Urinary bladder (tissue), 3 donors: ENCODE data around the genes SLC12A9 and SRRT.

- PRO-cap: bidirectional peak, plus-strand start at chr7:100852743, minus-strand start at chr7:100852600
- RAMPAGE, long total RNA: start-site peak on the minus strand at chr7:100852621-100852641, 20 and 8 reads in 2 replicates
Observed at GRCh38 chr7:100852001-100853193, at the start of gene SLC12A9. TSS of gene SLC12A9 (plus strand) at chr7:100852713.

GRCh38 chr7:100874809-100875943 lies at the start of gene SRRT:
TSS of gene SRRT (plus strand) at chr7:100875103.
- PRO-cap: bidirectional peak, plus-strand start at chr7:100875104, minus-strand start at chr7:100874954
- RAMPAGE, long total RNA: start-site peak on the plus strand at chr7:100875110-100875194, 251 and 137 reads in 2 replicates

GRCh38 chr7:100894090-100894766 lies 1.5 kb downstream of the ACHE start:
- PRO-cap: no peak
- RAMPAGE, long total RNA: no peak

GRCh38 chr7:100897634-100898371 lies 2.1 kb upstream of the ACHE start:
- PRO-cap: no peak
- RAMPAGE, long total RNA: no peak

- PRO-cap: no peak
- RAMPAGE, long total RNA: no peak
Observed at GRCh38 chr7:100929504-100929939, 19.8 kb upstream of the MUC3A start.

- PRO-cap: no peak
- RAMPAGE, long total RNA: no peak
Observed at GRCh38 chr7:100967389-100968458, 1.6 kb upstream of the MUC12 start.

- PRO-cap: no peak
- RAMPAGE, long total RNA: no peak
Observed at GRCh38 chr7:101117270-101117833, 9.6 kb upstream of the SERPINE1 start.

GRCh38 chr7:101138084-101138951 lies 11.4 kb downstream of the SERPINE1 start:
- PRO-cap: bidirectional peak, plus-strand start at chr7:101138701, minus-strand start at chr7:101138622
- RAMPAGE, long total RNA: no peak

GRCh38 chr7:101173385-101173798 lies 6.7 kb downstream of the NAT16 start:
- PRO-cap: no peak
- RAMPAGE, long total RNA: no peak

- PRO-cap: no peak
- RAMPAGE, long total RNA: no peak
Observed at GRCh38 chr7:101236883-101237531, 595 bp downstream of the CLDN15 start.

DNA sequence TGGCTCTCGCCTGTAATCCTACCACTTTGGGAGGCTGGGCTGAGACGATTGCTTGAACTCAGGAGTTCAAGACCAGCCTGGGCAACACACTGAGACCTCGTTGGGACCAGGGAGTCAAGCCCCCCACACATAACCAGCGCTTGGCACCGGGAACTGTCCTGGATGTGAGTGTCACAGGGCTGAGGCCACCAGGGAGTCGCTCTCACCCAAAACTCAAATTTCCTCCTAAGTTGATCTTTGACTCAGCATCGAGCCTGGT lies 751 bp upstream of the CLDN15 start:
- PRO-cap: no peak
- RAMPAGE, long total RNA: no peak

DNA sequence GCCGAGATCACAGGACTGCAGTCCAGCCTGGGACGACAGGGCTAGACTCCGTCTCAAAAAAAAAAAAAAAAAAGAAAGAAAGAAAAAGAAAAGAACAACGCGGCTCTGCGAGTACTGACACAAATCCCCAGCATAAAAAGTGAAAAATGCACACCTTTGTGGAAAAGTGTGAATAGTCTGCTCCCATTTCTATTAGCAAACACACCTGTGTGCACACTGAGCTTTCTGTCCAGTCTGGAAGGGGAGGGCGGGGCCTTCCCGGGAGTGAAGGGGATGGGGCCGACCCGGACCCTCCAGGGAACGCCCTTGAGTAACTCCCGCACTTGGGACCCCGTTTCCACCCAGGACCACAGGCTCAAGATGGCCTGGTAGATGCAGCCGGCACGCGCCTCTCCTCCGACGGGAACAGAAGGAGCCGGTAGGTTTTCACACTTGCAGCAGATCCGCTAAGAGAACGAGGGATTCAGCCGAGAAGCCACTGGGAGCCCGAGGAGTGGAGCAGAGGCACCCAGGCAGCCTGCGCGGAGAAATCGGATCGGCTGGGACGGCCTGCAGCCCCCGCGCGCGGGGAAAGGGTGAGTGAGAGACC lies 22.2 kb downstream of the IFT22 start:
- PRO-cap: no peak
- RAMPAGE, long total RNA: no peak

- PRO-cap: no peak
- RAMPAGE, long total RNA: no peak
Observed at GRCh38 chr7:101486364-101486825, 123.7 kb downstream of the COL26A1 start.

GRCh38 chr7:101702346-101702801 lies 73.3 kb upstream of the MYL10 start:
- PRO-cap: no peak
- RAMPAGE, long total RNA: no peak

DNA sequence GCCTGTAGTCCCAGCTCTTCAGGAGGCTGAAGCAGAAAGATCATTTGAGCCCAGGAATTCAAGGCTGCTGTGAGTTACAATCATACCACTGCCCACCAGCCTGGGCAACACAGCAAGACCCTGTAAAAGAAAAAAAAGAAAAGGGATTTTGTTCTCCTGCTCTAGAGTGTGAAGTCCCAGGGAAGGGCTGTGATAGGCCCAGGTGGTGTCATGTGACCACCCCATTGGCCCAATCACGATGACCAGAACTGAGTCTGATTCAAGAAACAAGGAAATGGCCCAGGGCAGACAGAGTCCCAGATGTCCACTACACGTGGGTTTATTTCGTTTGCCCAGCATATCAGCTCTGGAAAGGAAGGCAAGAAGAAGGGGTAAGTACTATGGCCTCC lies 81.4 kb upstream of the CUX1 start:
- PRO-cap: no peak
- RAMPAGE, long total RNA: no peak

GRCh38 chr7:101813994-101814504 lies 3.4 kb upstream of the CUX1 start:
- PRO-cap: no peak
- RAMPAGE, long total RNA: no peak

DNA sequence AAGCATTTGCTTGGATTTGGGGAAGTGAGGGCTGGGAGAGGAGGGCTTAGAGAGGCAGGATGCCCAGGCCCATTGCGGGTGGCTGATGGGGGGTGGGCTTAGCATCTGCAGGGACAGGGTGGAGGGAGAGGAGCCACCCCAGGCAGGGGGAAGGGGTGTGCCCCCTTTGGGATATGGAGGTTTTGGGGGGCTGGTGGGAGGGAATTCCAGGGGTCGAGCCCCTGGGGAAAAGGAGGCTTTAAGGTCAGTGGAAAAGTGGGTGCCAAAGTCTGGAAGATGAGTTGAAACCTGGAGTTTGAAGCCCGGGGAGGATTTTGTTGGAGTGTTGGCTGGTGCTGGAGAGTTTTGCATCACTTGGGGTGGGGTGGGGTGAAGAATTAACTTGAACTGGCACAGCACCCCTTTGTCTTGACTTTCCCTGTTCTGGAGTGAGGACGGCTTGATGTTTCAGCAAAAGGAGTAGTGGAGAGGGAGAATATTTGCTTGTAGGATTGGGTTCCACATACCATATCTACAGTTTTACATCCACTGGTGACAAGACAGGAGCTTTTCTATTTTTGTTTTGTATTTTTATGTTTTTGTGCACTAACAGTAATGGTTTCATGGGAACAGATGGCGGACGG lies 11.5 kb downstream of the CUX1 start:
- PRO-cap: no peak
- RAMPAGE, long total RNA: no peak

- PRO-cap: no peak
- RAMPAGE, long total RNA: no peak
Observed at GRCh38 chr7:101869350-101869997, 52.0 kb downstream of the CUX1 start.

GRCh38 chr7:101873807-101875010 lies 56.8 kb downstream of the CUX1 start:
- PRO-cap: no peak
- RAMPAGE, long total RNA: no peak

- PRO-cap: bidirectional peak, plus-strand start at chr7:101885793, minus-strand start at chr7:101885720
- RAMPAGE, long total RNA: no peak
Observed at GRCh38 chr7:101885658-101886144, 68.3 kb downstream of the CUX1 start.